Esophagus squamous epithelium (tissue), 4 donors: ENCODE measurements around a stretch of chr17.

DNA sequence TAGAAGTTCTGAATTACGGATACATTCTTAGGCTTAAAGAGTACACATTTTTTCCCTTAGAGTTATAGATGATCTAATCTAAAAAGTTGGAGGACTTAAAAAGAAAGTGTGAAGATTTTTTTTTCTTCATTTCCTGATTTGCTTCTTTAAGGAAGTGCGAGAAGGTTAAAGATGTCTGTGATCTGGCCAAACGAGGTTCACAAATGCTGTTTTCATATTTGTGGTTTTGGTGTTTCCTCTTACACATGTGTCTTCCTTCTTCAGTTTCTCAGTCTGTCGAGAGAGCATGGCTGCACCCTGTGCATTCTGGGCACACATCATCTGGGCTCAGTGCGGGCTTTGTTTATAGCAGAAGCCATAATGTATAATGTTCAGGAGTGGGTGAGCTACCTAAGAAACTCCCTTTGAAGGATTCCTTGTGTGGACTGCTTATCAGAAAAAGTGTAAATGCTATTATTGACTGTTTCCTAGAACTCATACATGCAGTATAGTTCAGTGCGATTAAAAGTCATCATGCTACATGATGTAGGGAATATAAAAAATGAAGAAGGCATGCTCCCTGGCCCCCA, 260.4 kb upstream of the TBX2 start:
- PRO-cap: unidirectional peak, plus-strand start at position 271 of the sequence
- RAMPAGE, long total RNA, 4 experiments: no peak in any of the 4 experiments

DNA sequence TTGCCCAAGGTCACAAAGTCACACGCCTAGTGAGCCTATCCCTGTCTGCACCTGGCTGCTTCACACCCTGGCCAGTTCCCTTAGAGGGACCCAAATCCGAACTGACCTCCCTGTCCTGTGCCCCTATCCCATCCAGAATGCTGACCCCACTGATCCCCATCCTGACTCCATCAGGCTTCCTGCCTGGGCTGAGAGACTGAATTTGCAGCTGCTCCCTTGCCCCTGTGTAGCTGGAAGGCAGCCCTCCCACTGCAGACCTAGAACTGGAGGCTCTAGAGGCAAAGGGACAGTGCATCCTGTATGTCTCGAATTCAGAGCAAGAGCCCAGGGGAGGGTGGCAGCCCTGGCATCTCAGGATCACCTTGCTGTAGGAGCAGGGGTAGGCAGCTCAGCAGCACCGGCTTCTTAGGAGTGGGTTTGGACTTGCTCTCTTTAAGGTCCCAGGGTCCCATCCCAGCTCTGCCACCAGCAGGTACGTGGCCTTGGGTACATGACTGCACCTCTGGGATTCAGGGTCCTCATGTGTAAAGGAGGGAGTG, 4.6 kb upstream of the TBX2 start:
- PRO-cap: no peak
- RAMPAGE, long total RNA, 4 experiments: no peak in any of the 4 experiments

GRCh38 chr17:61489368-61489722, 37.1 kb downstream of the TBX4 start:
- PRO-cap: bidirectional peak, plus-strand start at chr17:61489576, minus-strand start at chr17:61489464
- RAMPAGE, long total RNA, 4 experiments: no peak in any of the 4 experiments

DNA sequence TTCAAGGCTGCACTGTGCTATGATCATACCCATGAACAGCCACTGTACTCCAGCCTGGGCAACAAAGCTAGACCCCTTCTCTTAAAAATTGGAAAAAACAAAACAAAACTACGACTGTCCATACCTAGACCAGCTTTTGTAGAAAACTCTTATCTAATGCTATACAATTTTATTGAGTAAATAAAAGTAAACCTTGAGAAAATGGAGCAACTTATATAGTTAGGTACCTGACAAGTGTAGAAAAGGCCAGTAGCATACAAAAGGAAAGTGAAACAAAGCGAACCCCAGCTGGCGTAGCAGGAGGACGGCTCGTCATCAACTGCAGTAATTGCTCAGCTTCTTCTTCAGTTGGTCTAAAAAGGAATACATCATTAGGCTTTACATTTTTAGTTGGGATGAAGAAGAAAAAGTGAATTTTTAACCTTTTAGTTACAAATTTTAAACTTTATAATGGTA, 23.5 kb downstream of the INTS2 start:
- PRO-cap: unidirectional peak, plus-strand start at position 347 of the sequence
- RAMPAGE, long total RNA, 4 experiments: no peak in any of the 4 experiments

- PRO-cap: no peak
- RAMPAGE, long total RNA, 4 experiments: no peak in any of the 4 experiments
Measured at GRCh38 chr17:62140739-62141379, 75.8 kb upstream of the MED13 start.

GRCh38 chr17:62458522-62458886, 20.1 kb upstream of the TLK2 start:
- PRO-cap: no peak
- RAMPAGE, long total RNA, 4 experiments: no peak in any of the 4 experiments

GRCh38 chr17:62543485-62544514, 65.2 kb downstream of the TLK2 start:
- PRO-cap: no peak
- RAMPAGE, long total RNA, 4 experiments: no peak in any of the 4 experiments

- PRO-cap: no peak
- RAMPAGE, long total RNA, 4 experiments: no peak in any of the 4 experiments
Measured at GRCh38 chr17:62681367-62681910, 54.0 kb downstream of the MRC2 start.

- PRO-cap: no peak
- RAMPAGE, long total RNA, 4 experiments: no peak in any of the 4 experiments
Measured at GRCh38 chr17:62759927-62760458, 48.1 kb downstream of the MARCHF10 start.

DNA sequence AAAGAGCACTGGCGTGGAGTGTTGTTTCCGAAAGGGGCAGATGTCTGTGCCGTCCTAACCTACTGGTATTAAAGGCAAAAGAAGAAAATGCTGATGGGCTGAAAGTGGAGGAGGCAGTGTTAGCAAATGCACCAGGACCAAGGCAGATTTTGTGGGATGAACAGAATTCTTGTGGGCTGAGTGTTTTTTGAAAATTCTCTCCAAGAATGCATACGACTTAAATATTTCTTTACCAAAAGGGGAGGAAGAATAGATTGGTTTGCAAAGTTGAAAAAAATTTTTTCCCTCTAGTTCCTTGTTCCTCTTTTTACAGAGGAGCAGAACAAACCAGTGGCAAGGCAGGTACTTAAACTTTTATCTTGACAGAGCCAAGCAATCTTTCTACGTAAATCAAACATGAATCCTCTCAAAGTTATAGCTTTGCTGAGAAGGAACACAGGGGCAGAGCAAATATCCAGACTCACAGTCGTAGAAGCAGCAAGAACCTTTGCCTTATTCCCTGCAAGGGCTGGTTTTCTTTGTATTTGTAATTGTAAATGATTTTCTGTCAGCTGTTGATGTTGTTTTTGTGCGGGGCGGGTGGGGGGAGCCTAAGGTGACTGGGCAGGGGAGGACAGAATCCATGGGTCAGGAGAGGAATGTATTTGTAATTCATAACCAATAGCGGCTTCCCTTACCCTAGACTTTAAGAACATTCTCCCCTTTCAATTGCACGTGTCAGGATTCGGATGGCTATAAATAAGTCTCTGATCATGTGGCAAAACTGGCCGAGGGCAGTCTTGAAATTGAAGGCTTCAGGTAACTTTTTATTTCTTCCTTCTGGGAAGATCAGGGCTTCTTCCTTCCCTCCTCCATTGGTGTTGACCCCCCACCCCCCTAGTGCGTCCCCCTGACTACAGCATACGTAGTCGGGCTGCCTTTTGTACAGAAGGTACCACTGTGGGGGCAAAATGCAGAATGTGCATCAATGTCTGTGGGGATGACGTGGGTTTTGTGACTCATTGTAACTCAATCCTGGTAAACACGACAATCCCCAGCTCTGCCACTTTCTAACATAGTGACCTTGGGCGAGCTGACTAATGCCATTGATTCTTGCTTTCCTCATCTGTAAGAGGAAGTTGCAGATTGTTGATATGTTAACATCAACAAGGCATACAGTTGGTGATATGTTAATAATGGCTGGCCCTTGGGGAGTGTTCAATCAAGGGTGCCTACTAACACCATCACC, 16.4 kb downstream of the MARCHF10 start:
- PRO-cap: no peak
- RAMPAGE, long total RNA, 4 experiments: no peak in any of the 4 experiments

GRCh38 chr17:63428017-63428727, 17.9 kb downstream of the CYB561 start:
- PRO-cap: no peak
- RAMPAGE, long total RNA, 4 experiments: no peak in any of the 4 experiments

DNA sequence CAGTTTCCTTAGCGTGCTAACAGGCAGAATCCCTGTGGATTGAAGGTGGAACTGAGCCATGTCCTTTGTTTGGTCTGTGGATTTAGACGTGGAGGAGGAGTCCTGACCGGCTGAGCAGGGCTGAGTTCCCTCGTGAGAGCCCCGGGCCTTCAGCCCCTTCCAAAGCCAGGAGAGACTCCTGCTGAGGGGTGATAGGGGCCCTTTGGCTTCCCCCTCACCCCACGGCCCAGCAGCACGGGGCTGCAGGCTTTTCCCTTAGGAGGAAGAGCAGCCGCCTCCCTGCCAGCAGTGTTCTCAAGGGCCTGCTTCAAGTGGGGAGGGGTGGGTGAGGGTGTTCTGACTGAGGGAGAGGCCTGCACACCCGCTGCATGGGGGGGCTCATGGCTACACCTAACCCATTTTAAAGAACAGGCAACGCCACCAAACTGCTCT, 1.6 kb upstream of the CYB561 start:
- PRO-cap: no peak
- RAMPAGE, long total RNA, 4 experiments: no peak in any of the 4 experiments

- PRO-cap: no peak
- RAMPAGE, long total RNA, 4 experiments: no peak in any of the 4 experiments
Measured at GRCh38 chr17:63474552-63475253, 2.2 kb upstream of the ACE start.

DNA sequence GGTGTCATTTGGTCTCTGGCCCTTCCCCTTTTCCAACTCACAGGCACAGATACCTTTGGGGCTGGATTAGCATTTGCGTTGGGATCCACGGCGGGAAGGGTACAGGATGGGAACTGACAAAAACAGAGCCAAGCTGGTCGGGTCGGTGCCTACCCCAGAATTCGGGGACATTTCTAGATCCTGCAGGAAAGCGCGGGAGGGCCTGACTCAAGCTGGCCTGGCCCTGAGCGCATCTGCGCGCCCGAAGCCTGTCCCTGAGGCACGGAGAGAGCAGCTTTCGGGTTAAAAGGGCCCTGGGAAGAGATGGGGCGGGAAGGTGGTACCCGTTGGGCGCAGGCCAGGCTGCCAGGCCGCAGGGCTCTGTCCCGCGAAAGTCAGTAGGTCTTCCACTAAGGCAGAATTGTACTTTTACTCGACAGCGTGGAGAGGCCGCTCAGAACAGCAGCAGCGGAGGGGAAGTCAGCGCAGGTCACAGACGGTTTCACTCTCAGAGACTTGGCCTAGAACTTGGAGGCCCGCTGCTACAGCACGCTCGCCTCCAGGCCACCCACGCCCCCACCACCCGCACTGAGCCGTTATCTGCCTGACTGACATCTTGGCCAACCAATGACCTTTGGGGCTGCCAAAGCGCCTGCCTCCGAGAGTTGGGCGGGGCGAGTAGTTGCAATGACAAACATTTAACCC, 502 bp upstream of the DCAF7 start:
- PRO-cap: bidirectional peak, plus-strand start outside the sequence, minus-strand start at position 497 of the sequence
- RAMPAGE, long total RNA, 4 experiments: no peak in any of the 4 experiments

- PRO-cap: bidirectional peak, plus-strand start at chr17:63623321, minus-strand start at chr17:63623164
- RAMPAGE, long total RNA, 4 experiments: no peak in any of the 4 experiments
Measured at GRCh38 chr17:63622979-63623673, 909 bp downstream of the MAP3K3 start.

- PRO-cap: no peak
- RAMPAGE, long total RNA, 4 experiments: no peak in any of the 4 experiments
Measured at GRCh38 chr17:63675767-63676459, 24.0 kb downstream of the LIMD2 start.

- PRO-cap: no peak
- RAMPAGE, long total RNA, 4 experiments: no peak in any of the 4 experiments
Measured at GRCh38 chr17:63751831-63752149, 10.2 kb upstream of the STRADA start.

- PRO-cap: no peak
- RAMPAGE, long total RNA, 4 experiments: no peak in any of the 4 experiments
Measured at GRCh38 chr17:63818633-63819073, 8.6 kb upstream of the PSMC5 start.

GRCh38 chr17:63821487-63821960, 5.7 kb upstream of the PSMC5 start:
- PRO-cap: no peak
- RAMPAGE, long total RNA, 4 experiments: no peak in any of the 4 experiments

DNA sequence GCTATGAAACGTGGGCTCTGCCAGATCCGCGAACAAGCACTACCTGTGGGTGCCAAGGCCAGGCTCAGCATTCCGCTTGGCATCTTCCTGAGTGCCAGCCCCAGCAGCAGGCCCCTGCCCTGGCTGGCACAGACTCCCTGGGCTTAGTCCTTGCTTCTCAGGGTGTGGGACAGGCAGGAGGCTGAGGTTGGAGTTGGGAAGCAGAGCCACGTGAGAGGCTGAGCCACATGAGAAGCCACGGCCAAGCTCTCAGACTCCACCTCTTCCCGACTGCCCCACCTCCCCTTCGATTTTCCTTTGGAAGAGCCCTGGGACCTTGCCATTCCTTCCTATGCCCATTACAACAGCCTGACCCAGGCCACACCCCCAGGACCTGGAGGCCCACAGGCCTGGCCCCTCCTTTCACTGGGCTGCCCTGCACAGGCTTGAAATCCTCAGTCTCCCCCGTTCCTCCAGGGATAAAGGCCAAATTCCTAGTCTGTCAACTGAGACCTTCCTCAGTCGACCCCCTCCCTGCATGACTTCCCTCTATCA, 1.7 kb downstream of the CD79B start:
- PRO-cap: no peak
- RAMPAGE, long total RNA, 4 experiments: start-site peak on the minus strand in 2 of 4 experiments, centred at positions 186 to 189 of the sequence, 6 to 8 reads per replicate